ENCODE results near the genes ACTR3C, ZNF775, GIMAP7 and GIMAP5.

GRCh38 chr7:149972565-149972947 is 98.8 kb downstream of the ATP6V0E2 start:
- PRO-cap, result no peak
- RRBS, result no CpG with 5 or more reads among the region's 4 CpGs

DNA sequence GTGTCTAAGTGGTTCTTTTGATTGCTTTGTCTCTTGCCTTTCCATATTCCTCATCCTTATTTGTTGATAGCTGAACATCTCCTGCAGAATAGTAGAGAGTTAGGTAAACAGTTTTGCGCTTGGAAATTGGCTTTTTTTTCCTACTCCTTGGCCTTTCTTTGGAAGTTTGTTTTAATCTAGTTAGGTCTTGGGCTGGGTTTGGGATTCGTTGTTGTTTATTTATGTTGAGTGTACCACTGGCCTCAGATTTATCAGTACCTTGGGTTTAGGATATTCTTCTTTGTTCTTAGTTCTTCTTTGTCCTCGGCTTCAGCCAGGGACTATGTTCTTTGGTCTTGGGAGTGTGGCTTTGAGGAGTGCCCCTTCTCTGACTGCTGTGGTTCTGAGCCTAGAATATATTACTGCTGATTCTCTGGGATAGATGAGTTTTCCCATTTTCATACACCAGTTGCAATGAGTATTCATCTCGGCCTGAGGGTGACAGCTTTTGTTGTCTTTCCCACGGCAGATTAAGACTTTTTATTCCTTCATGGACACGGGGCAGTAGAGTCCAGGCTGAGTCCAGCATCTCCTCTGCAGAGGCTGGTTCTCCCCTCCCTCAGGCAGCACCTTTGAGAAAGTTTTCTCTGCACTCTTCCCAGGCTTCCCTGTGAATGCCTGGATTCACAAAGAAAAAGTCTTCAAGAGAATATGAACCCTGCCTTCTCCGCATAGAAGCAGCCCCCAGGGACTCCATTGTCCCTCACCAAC is 126.4 kb upstream of the LRRC61 start:
- PRO-cap, result no peak
- RRBS, result no CpG with 5 or more reads among the region's 7 CpGs

DNA sequence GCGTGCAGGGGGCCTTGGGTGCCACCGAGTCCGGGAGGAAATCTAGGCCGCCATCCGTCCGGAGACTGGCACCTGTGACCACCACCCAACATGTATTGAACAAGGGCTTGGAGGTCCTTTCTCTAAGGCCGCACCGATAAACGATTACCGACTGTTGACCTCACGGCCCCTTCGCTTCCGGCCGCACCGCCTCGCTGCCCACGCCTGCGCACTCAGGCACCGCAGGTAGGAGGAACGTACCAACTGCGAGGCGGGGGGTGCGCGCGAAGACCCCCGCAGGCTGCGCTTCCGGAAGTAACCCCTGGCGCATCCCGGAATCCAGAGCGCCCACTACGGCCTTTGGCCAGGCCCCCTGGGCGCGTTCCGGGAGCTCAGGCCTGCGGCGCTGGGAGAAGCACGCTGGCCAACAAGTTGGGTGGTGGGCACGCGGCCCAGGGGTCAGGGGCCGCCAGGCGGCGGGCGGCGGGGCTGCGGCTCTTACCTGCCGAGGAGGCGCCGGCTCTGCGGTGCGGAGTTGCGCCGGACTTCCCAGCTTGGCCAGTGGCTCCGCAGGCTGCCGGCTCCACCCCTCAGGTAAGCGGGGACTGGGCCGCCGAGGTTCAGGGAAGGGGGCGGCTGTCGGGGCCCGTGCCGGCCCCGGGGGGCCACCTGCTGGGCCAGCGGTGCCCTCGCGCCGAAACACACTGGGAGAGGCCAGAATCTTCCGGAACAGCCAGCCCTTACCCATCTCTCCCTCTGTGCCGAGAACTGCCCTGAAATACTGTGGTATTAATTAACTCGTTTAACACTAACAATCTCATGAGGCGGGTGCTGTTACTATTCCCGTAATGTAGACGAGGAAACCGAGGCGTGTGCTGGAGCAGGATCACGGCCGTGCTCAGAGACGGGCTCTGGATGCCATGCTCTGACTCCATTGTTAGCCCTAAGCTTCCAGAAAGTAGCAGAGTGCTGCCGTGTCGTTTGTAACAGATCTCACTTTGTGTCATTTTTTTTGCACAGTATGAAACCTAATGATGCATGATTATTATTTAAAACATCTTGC is at the start of gene ACTR3C:
ACTR3C (minus strand) TSS at position 558 of the 1,042 bp plus-strand sequence.
- PRO-cap, result bidirectional peak, plus-strand start at position 480 of the sequence, minus-strand start at position 196 of the sequence
- RRBS, result 23% methylated on average over 20 of the region's 80 CpGs

DNA sequence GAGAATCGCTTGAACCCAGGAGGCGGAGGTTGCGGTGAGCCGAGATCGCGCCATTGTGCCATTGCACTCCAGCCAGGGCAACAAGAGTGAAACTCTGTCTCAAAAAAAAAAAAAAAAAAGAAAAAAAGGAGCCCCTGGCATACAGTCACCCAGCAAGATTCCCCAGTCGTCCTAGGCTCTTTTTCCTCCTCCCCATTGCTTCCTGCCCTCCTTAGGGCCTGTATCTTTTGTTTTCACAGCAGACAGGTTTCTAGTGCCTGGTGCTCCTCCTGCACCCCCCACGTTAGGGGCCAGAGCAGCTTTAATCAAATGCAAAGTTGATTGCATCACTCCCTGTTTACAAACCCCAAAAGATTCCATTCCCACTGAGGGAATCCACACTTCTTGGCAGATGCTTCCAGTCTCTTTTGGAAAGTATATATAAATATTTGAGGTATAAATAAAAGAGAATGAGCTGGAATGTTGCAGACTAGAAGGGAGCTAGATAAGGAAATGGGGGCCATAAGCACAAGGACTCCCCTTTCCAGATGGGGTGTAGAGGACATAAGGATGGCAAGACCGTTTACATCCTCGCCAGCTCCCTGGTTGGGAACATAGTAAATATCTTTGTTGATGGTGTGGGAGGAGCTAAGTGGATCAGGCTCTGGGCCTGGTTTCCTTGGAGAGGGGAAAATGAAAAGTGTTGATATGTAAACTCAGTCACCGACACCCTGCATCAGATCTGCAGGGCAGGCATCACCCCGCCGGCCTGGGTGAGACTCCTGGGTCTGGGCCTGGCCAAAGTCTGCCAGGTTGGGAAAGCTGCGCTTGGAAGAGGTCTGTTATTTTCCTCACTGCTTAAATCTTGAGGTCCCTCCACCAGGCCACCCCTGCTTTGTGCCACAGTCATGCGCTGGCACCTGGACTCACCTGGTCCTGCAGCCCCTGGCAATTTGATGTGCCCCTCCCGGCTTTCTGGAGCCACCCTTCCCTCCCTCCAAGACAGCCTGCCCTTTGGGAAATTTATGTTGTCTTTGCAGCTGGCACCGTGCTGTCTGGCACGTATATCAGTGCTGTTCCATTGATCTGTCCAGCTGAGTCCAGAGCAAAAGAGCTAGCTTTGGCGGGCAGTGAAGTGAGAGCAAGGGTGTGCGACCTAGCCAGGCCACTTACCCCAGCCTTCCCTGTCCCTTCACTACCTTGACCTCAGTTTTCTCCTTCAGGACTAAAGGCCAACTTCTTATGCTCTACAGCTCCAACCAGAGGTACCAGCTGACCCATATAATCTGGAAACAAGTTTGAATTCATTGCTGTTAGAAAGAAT is 6.0 kb downstream of the RARRES2 start:
- PRO-cap, result no peak
- RRBS, result no CpG with 5 or more reads among the region's 20 CpGs

- PRO-cap, result no peak
- RRBS, result 66% methylated on average over 7 of the region's 74 CpGs
Measured at GRCh38 chr7:150340076-150341367, 907 bp downstream of the RARRES2 start.

DNA sequence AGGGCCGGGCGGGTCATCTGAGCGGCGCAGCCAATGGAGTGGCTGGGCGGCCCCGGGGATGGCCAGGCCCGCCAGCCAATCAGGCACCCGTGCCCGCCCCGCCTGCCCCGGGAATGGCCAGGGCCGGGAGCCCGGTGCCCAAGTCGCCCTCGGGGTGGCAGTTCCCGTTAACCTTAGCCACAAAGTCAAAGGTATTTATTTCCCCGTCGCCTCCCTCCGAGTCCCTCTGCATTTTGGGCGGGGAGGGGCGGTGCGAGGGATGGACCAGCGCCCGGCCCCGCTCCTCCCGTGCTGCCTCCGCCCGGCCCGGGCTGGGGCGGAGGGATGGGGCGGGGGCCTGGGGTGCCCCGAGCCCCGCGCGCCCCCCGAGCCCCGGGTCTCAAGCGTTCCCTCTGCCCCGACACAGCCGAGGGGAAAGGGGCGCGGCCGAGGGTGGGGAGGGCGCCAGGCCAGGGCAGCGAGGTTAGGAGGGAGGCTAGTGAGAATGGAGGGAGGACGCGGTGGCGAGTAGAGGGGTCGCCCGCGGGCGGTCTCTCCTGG is at the start of gene ZNF775:
ZNF775 (plus strand) TSS at position 129 of the 540 bp plus-strand sequence.
- PRO-cap, result bidirectional peak, plus-strand start at position 86 of the sequence, minus-strand start outside the sequence
- RRBS, result 3% methylated on average over 20 of the region's 52 CpGs

- PRO-cap, result no peak
- RRBS, result no CpG with 5 or more reads among the region's 34 CpGs
Measured at GRCh38 chr7:150404562-150405131, 829 bp upstream of the ENSG00000284691 start.

GRCh38 chr7:150406470-150407559 is 1.3 kb downstream of the ENSG00000284691 start:
- PRO-cap, result no peak
- RRBS, result no CpG with 5 or more reads among the region's 14 CpGs

DNA sequence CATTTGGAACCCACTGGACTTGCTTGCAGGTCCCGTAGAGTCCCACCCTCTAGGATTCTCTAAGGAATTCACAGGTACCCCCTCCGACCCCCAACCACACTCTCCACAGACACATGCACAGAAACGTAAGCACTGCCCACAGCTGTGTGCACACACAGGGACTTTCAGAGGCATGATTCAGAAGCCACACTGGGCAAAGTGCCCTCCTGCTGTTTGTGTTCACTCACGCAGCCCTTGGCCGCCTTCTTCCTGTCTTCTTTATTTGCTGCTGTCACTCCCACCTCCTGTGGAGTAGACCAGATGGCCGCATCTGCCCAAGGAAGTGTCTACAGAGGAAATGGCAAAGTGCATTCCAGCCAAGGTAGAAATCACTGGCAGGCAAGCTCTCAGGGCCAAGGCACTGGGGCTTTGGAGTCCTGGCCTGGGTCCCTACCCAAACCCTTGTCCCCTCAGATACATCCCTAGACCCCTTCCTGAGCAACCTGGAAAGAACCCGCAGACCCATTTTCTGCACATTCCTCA is 21.7 kb upstream of the GIMAP8 start:
- PRO-cap, result no peak
- RRBS, result no CpG with 5 or more reads among the region's 7 CpGs

DNA sequence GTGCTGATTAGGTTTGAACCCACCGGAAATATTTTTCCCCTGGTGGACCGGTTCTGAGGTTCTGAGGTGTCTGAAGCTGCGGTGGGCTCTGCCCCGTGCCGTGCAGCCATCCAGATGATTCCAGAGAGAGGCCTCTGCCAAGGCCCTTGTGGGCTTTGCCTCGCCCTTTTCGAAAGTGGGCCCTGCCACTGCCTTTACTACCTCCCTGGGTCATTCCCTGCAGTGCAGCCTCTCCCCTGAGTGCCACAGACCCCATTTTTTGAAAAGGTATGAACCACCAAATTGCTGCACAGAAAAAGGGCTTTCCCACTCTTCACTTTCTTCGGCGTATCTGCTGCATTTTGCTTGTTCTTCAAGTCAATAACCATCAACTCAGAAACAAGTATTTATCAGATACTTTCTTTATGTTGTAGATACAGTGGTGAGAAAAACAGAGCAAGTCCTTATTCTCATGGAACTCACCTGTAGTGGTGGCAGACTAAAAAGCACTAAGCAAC is 2.9 kb downstream of the GIMAP8 start:
- PRO-cap, result no peak
- RRBS, result no CpG with 5 or more reads among the region's 9 CpGs

GRCh38 chr7:150465449-150465856 is 15.0 kb downstream of the GIMAP8 start:
- PRO-cap, result no peak
- RRBS, result no CpG with 5 or more reads among the region's 3 CpGs

DNA sequence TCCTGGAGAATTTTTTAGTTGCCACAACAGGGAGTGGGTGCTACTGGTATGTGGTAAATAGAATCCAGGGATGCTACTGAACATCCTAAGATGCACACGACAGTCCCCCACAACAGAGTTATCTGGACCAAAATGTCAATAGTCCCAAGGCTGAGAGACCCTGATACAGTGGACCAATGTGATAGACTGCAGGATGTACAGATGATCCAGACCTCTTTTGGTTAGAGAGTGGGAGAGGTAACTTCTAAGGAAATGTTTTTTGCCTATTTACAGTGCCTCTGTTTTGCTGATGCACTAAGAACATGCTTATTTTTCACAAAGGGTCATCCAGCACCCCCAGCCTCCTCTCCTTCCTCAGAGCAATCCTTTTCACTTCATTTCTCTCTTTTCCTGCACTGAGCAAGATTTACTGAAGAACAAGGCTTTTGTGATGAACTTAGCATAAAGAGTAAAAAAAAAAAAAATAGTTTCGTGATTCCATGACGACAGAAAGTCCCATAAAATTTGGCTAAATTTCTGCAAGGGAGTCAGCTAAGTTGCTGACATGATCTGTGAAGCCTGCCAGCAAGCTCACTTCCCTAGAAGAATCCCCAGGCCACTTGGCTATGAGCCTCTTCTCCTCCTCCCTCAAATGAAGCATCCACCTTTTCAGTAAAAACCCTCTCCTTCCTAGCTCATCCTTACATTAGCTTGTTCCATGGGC is 30.6 kb downstream of the GIMAP8 start:
- PRO-cap, result no peak
- RRBS, result no CpG with 5 or more reads among the region's 3 CpGs

DNA sequence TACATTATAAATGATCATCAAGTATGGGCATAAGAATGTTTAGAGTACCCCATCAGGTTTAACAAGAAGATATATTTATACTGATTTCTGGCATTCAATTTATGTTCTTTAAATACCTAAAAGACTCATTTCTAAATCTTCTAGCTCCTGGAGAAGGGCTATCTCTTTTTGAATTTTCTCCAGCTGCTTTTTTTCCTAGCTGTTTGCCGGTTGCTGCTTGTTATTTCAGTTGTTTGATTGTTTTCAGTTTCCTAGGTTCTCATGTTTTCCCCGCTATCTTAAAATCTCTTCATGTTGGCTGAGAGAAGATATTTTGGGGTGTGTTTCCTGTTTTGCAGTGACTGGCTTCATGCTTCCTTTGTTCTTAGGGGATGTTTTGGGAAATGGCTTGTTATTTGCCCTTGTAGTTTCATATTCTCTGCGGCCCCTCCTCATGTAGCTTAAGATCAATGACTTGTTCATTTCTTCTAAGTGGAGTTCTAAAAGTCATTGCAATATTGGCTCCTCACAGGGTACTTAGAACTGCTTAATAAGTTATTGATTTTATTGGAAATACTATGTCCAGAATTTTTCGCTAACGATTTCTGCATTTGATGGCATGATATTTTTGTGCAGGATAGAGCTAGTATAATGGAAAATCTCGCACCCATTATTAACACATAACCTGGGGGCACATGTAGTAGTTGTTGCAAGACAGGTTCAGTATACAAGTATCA is 30.6 kb upstream of the GIMAP7 start:
- PRO-cap, result no peak
- RRBS, result no CpG with 5 or more reads among the region's 6 CpGs

DNA sequence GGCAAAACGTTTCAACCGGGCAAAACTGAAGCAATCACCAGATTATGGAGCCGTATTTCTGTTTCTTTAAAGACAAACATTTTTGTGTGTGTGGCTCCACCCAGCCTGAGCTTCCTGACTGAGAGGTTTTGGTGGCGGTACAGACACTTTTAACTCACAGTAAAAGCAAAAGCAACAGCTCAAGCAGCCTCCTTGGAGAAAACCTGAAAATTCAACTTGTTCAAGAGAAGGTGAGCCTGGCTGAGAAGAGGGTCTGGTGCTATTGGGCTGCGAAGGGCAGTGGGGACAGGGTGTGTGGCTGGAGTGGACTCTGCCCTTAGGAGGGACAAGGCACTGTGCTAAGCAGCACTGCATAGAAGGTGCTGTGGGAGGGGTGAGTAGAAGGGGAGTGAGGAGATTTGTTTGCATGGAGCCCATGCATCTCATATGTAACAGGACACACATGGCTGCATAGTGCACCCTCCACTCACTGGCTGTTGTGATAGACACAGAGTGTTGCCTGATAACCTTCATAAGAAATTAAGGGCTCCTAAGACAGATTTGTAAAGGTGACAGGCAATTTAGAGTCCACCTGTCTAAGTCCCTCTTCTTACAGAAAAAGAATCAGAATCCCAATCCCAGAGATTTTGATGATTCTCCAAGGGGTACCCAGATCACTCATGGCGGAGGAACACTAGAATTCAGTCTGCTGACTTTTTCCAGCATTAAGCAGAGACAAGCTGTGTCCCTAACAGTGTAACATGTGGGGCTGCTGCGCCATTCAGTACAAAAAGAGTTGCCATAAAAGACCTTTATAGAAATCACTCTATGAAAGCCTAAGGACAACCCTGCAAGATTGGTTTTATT is at the start of gene GIMAP7:
GIMAP7 (plus strand) TSS at position 157 of the 846 bp plus-strand sequence.
- PRO-cap, result no peak
- RRBS, result no CpG with 5 or more reads among the region's 7 CpGs

GRCh38 chr7:150572071-150572911 is 5.1 kb downstream of the GIMAP4 start:
- PRO-cap, result no peak
- RRBS, result no CpG with 5 or more reads among the region's 18 CpGs

GRCh38 chr7:150586986-150587447 is 19.8 kb downstream of the GIMAP4 start:
- PRO-cap, result no peak
- RRBS, result no CpG with 5 or more reads among the region's 2 CpGs

DNA sequence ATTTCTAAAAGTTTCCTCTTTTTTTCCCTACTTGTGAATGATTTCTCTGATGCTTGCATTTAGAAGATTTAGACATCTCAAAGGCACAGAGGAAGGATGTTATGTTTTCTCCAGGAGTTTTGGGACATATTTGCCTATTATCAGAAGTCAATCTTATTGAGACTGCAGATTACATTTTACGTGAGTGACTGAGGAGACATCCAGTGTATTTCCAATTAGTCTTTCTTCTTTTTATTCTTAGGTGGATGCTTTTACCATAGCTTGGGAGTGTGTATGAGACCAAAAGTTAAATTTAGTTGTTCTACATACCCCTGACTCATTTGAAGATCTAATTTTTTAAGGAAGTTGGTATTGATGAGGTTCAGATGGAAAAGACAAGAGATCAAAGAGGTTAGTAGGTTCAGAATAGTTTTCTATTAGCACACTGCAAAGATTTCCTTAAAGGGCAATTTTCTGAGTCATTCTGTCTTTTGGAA is 12.4 kb downstream of the GIMAP6 start:
- PRO-cap, result no peak
- RRBS, result no CpG with 5 or more reads among the region's 1 CpG

- PRO-cap, result no peak
- RRBS, result no CpG with 5 or more reads among the region's 18 CpGs
Measured at GRCh38 chr7:150737001-150738196, at the start of gene GIMAP5. Gene GIMAP5 (plus strand): TSS chr7:150737418.

GRCh38 chr7:150780991-150781364 is 19.2 kb downstream of the TMEM176B start:
- PRO-cap, result no peak
- RRBS, result no CpG with 5 or more reads among the region's 3 CpGs

GRCh38 chr7:150820021-150820457 is 19.5 kb downstream of the TMEM176A start:
- PRO-cap, result no peak
- RRBS, result no CpG with 5 or more reads among the region's 6 CpGs